Vein endothelial cell (primary cell): Measurements from ENCODE around the genes SOBP and SNX3.

- CAGE, long polyA plus RNA, result no peak
These were observed 98.8 kb downstream of the QRSL1 start for GRCh38 chr6:106728179-106728668.

- CAGE, long polyA plus RNA, result no peak
These were observed 100.7 kb downstream of the QRSL1 start for GRCh38 chr6:106729906-106730609.

DNA sequence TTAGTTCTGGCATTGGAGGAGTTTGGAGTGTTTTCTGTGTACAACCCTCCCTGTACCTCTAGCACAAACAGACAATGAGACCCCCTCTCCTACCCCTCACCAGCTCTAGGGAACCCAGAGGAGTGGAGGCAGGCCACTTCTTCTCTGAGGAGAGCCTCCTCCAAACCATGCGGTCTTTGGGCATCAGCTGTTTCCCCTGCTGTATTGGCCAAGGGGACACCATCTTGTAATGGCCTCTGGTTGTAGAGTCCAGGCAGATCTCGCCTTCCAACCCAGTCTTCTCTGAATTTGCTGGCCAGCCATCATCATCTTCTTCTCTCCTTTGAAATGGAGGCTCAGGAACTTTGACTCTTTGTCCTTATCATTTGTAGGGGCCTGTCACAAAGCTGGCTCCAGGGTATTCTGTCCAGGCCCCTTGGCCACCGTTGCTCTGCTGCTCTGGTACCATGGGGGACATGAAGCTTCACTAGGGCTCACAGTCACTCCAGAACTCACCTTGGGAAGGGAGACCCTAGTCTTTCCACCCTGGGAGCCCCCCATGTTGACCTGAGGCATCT lies 111.5 kb downstream of the QRSL1 start:
- CAGE, long polyA plus RNA, result no peak

- CAGE, long polyA plus RNA, result no peak
These were observed 152.7 kb downstream of the QRSL1 start for GRCh38 chr6:106781915-106782568.

DNA sequence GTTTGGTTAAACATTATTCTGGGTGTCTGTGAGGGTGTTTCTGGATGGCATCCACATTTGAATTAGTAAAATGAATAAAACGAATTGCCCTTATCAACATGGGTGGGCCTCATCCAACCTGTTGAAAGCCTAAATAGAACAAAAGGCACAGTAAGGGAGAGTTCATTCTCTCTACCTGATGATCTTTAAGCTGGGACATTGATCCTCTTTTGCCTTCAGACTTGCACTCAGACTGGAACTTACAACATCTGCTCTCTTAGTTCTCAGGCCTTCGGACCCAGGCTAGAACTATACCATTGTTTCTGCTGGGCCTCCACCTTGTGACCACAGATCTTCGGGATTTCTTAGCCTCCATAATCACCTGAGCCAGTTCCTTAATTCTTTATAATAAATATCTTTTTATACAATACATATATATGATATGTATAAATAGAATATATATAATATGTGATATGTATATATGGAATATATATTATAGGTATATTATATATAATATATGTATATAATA lies 57.5 kb downstream of the CD24 start:
- CAGE, long polyA plus RNA, result no peak

DNA sequence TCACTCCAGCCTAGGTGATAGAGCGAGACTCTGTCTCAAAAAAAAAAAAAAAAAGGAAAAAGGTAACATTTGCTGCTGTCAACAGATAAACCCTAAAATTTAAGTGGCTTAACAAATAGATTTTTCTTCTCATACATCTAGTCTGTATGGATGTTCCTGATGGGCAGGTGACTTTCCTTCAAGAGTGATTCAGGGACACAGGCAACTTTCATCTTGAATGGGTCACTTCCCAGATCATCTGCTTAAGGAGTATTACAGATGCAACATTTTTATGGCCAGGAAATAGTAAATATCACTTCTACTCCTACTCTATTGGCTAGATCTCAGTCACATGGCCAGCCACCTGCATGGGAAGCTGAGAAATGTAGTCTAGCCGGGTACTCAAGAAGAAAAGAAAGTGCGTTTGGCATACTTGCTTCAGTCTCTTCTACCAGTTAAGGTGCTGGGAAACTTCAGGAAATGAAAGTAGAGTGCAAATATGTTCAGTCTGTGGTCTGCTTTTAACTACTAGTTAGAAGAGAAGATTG lies 129.3 kb downstream of the PDSS2 start:
- CAGE, long polyA plus RNA, result no peak

DNA sequence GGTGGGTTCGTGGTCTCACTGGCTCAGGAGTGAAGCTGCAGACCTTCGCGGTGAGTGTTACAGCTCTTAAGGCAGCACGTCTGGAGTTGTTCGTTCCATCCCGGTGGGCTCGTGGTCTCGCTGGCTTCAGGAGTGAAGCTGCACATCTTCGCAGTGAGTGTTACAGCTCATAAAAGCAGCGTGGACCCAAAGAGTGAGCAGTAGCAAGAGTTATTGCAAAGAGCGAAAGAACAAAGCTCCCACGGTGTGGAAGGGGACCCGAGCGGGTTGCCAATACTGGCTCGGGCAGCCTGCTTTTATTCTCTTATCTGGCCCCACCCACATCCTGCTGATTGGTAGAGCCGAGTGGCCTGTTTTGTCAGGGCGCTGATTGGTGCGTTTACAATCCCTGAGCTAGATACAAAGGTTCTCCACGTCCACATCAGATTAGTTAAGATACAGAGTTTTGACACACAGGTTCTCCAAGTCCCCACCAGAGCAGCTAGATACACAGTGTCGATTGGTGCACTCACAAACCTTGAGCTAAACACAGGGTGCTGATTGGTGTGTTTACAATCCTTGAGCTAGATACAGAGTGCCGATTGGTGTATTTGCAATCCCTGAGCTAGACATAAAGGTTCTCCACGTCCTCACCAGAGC lies 95.8 kb downstream of the PDSS2 start:
- CAGE, long polyA plus RNA, result no peak

DNA sequence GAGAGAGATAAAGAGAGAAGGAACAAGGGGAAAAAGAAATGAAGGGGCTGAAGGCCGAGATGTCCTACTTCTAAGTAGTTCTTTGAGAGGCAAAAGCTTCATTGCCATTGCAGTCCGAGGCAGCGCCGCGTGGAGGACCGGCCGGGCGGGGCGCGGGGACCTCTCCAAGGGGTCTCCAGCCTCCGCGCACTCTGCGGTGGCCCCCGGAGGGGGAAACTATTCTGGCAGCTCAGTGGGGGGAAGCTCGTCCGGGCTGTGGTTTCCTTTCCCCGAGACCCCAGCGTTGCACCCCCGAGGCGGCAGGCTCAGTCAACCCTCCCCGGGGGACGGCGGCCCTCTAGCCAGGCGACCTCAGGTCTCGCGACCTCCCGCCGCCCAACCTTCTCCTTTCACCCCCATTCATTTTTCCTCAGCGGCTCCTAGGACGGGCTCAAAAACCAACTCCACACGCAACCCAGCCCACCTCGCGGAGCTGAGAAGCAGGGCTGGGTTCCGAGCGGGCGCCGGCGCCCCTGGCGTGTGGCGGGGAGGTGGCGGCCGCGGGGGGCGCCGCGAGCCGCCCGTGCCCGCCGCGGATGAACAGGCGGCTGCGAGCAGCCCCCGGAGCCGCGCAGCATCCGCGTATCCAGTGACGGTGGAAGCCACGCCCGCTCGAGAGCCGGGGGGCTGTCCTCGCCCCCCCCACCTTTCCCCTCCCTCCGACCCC lies 445 bp upstream of the SOBP start:
- CAGE, long polyA plus RNA, result no peak

DNA sequence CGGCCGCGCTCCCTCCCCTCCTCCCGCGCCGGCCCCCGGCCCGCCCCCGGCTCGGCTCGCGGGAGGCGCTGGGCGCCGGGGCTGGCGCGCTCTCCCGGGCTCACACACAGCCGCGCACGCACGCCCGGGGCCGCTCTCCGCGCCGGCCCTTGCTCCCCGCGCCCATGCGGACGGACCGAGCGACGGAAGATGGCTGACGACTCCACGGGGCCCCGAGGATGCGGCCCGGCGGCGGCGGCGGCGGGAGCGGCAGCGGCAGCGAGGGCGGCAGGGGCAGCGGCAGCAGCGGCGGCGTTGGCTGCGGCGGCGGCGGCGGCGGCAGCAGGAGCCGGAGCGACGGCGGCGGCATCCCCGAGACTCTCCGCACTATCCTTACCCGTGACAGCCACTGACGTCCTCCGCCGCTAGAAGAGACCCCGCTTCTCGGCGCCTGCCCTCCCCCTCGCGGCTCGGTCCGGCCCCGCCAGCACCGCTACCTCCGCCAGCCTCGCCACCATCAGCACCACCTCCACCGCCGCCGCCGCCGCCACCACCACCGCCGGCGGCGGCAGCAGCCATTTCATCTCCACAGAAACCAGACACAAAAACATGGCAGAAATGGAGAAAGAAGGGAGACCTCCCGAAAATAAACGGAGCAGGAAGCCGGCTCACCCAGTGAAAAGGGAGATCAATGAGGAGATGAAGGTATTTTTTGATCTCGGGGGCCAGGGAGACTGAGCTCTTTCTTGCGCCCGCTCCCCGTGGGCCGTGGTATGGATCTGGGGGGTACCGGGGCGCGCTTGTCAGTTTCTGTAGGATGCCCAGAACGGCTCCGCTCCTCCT lies at the start of gene SOBP:
SOBP (plus strand) TSS at position 89 of the 822 bp plus-strand sequence.
- CAGE, long polyA plus RNA, result no peak

DNA sequence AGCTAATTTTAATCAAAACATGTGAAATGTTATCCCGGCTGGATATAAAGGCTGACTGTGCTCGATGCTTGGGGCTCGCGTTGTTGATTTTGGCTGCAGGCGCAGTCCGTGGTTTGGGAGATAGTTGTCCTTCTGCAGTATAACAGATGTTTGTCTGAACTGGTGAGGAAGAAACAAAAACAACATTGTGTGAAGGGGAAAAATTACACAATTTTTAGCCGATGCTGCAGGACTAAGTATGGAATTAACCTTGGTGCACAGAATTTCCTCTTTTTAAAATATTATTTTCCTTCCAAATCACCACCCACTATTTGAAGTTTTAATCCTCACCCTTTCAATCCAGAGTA lies 2.5 kb downstream of the SOBP start:
- CAGE, long polyA plus RNA, result no peak

DNA sequence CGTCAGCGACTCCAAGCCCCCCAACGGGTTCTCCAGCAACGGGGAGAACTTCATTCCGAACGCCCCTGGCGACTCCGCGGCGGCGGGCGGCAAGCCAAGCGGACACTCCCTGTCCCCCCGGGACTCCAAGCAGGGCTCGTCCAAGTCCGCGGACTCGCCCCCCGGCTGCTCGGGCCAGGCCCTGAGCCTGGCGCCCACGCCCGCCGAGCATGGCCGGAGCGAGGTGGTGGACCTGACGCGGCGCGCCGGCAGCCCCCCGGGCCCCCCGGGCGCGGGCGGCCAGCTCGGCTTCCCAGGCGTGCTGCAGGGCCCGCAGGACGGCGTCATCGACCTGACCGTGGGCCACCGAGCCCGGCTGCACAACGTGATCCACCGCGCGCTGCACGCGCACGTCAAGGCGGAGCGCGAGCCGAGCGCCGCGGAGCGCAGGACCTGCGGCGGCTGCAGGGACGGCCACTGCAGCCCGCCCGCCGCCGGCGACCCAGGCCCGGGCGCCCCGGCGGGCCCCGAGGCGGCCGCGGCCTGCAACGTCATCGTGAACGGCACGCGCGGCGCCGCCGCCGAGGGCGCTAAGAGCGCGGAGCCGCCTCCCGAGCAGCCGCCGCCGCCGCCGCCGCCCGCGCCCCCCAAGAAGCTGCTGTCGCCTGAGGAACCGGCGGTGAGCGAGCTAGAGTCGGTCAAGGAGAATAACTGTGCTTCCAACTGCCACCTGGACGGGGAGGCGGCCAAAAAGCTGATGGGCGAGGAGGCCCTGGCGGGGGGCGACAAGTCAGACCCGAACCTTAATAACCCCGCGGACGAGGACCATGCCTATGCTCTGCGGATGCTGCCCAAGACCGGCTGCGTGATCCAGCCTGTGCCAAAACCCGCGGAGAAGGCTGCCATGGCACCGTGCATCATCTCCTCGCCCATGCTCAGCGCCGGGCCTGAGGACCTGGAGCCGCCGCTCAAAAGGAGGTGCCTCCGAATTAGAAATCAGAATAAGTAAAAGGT lies 144.9 kb downstream of the SOBP start:
- CAGE, long polyA plus RNA, result no peak

- CAGE, long polyA plus RNA, result no peak
These were observed 1.7 kb downstream of the SCML4 start for GRCh38 chr6:107822173-107823050.

- CAGE, long polyA plus RNA, result no peak
These were observed 43.2 kb upstream of the SCML4 start for GRCh38 chr6:107867379-107867684.

DNA sequence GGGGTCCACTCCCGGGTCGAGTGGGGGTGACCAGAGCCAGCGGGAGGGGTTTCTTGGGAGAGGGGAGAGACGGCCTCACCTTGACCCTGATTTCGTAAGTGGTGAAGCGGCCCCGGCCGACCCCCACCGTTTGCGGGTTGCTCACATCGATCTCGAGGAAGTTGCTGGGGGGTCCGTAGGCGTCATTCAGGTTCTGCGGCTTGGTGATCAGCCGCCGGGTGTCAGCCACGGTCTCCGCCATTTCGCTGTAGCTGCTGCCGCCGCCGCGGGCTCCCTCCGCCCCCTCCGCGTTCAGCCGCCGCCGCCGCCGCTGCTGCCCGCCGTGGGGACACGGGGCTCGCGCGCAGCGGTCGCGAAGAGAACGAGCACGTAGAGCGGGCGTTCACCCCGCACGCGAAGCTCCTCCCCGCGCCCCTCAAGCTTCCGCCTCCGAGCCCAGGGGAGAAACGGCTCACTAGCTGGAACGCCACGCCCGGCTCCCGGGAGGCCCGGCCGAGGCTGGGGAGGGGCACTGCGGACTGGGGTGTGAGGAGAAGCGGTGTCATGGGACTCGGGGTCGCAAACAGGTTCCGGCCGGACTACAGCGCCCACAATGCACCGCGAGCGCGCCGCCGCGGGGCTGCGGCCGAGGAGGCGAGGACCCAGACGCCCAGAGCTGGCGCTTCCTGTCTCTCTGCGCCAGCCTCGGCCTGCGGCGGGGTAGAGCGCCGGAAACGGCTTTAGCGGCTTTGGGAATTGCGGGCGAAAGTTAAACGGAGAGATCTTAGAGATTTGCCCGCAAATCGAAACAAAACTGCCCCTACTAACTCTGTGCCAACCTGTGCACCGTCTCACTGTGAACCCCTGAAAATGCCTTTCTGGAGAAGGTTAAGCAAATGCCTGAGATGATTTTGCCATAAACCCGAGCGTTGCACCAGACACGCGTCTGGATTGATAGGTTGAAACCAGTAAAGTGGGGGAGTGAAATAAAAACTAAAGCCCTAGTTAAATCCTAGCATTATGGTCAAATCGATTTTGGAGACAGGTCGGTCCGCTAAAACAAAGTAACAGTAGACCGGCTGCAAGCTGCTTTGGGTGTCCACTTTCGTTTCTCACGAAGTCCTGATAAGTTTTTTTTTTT lies at the start of gene SNX3:
SNX3 (minus strand) TSS at position 360 of the 1,120 bp plus-strand sequence.
- CAGE, long polyA plus RNA, result start-site peak on the minus strand centred at position 379 of the sequence, 184 bp wide, 3,484 and 1,757 reads in 2 replicates

DNA sequence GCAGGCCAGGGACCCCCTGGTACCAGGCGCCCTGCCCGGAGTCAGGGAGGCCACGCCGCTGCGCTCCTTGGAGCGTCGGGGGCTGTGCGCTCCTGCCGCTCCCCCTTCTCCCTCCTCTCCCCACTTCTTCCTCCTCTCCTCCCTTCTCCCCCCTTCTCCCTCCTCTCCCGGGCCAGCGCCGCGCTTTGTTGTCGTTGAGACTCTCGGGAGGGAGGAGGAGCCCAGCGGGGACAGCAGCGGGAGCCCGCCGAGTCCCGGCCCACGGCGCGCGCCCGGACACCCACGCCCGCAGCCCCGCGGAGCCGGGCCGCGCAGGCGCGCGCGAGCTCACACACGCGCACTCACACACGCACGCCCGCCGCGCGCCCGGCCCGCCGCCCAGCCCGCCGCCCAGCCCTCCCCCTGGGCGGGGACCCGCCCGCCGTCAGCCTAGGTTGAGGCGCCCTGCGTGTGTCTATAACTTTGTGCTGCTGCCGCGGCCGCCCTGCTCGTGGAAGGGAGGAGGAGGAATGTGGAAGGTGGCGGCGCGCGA lies 1.3 kb upstream of the FOXO3 start:
- CAGE, long polyA plus RNA, result no peak

- CAGE, long polyA plus RNA, result no peak
These were observed 4.5 kb downstream of the FOXO3 start for GRCh38 chr6:108564883-108565862.

DNA sequence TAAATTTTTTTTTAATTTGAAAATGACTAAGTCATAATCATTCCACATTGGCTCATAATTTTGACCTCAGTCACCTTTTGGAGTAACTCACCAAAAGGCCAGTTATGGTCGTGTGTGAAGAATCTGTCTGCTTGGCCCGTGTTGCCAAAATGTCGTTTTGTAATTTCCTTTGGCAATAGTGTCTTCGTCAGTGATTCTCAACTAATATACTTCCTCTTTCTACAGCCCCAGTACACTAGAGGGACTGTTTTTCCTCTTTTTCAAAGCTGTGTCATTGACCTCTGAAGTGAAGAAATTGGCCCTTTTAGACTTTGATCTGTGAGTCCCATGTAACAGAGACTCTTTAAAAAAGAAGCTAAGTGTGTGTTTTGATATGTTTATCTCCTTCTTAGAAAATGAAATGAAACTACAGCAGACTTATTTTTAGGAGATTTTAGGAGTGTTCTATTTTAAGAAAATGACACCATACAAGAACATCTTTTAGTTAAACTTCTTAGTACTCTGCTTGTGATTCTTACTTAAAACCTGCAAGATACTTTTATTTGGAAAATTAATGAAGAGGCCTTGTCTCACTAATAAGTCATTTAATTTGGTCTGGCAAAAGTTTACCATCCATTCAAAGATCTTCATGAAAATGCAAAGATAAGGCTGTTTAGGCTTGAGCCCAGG lies 5.3 kb downstream of the FOXO3 start:
- CAGE, long polyA plus RNA, result no peak

DNA sequence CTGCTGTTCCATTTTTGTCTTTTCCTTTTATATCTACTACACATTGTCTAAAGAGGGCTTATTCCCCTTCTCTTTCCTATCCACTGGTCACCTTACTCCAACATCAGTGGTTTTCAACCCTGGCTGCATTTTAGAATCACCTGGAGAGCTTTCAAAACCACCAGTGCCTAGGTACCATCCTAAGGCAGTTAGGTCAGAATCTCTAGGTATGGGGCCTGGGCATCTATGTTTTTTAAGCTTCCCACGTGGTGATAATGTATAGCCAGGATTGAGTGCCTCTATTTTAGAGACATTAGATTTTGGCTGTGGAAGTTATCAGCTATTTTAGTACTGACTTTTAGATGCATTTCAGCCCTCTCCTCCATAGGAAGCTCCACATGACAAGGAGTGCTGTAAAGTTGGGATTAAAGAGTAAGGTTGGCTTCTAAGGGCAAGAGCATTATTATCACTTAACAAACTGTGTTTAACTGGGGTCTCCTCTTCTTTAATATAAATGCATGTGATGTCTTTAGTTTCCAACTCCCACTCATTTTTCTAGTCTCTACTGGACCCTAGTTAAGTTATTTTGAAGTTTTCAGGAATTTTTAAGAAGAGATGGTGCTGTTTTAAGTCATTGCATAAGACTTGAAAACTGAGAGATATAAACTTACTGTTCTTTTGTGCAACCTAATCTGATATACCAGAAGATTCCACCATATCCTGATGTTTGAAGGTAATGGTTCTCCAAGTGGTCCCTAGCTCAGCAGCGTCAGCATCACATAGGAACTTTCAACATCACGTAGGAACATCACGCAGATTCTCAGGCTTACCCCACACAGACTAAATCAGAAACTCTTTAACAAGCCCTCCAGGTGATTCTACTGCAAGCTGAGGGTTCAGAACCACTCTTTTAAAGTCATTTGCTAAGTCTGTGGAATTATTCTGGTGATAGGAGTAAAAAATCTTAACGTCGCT lies 17.0 kb downstream of the FOXO3 start:
- CAGE, long polyA plus RNA, result no peak

- CAGE, long polyA plus RNA, result no peak
These were observed 23.0 kb downstream of the FOXO3 start for GRCh38 chr6:108583589-108584234.

DNA sequence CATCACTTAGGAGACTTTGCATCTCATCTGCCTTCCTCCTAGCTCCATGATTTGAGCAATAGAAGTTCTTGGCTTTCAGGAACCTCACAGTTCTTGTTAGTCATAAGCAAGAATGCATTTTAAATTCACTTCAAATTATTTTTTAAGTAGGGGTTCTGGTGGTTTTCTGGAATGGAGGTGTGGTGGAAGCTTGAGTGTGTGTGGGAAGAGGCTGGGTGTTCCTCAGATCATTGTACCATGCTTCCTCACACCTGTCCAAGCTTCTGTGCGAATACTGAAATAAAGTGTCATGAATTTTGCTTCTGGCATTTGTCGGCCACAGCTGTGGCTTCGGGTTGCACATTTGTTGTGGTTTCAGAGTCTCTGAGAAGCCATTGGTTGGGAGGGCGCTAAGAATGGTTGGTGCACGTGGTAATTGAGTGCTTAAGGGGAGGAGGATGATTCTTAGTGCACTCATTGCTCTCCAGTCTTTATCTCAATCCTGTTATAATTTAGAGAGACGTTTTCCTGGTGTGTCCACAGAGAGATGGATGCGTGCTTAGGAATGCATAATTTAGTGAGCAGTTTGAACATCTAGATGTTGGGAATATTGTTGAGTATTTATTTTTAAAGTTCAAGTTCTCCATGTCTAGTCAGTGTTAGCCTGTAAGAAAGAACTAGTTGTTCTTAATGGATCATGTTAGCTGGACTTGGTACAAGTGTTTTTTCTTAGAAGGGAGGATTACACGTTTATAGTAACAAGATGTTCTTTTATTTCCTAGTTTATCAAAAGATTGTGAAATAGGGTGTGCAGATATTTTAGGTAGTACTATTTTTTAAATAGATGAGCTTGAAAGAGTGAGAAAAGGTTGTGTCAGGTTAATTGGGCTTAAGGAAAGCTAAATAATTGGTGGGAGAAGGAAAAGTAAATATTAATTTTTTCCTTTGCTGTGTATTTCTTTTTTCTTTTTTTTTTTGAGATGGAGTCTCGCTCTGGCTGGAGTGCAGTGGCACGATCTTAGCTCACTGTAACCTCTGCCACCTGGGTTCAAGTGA lies 32.0 kb downstream of the FOXO3 start:
- CAGE, long polyA plus RNA, result no peak